ENCODE measurements around the gene GTF2A1.

GRCh38 chr14:79824961-79825673 is 386.2 kb downstream of the DIO2 start:
- PRO-cap: no peak
- RRBS: no CpG with 5 or more reads among the region's 8 CpGs

DNA sequence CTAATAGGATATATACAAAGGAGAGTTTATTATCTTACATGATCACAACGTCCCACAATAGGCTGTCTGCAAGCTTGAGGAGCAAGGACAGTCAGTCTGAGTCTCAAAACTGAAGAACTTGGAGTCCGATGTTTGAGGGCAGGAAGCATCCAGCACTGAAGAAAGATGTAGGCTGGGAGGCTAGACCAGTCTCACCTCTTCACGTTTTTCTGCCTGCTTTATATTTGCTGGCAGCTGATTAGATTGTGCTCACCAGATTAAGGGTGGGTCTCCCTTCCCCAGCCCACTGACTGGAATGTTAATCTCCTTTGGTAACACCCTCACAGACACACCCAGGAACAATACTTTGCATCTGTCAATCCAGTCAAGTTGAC is 19.5 kb upstream of the DIO2 start:
- PRO-cap: no peak
- RRBS: no CpG with 5 or more reads among the region's 3 CpGs

- PRO-cap: no peak
- RRBS: no CpG with 5 or more reads among the region's 4 CpGs
Observed at GRCh38 chr14:80831027-80831510, 110.5 kb downstream of the CEP128 start.

GRCh38 chr14:80930702-80932111 is 10.3 kb downstream of the CEP128 start:
- PRO-cap: no peak
- RRBS: no CpG with 5 or more reads among the region's 13 CpGs

DNA sequence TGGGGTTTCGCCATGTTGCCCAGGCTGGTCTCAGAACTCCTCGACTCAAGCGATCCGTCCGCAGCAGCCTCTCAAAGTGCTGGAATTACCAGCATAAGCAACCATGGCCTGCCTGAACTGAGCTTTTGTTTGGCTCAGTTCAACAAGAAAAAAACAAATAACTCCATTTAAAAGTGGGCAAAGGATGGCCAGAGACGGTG is 62.0 kb downstream of the GTF2A1 start:
- PRO-cap: no peak
- RRBS: no CpG with 5 or more reads among the region's 6 CpGs

- PRO-cap: bidirectional peak, plus-strand start at chr14:81220367, minus-strand start at chr14:81220263; bidirectional peak, plus-strand start at chr14:81221101, minus-strand start at chr14:81220875
- RRBS: 3% methylated on average over 36 of the region's 112 CpGs
Observed at GRCh38 chr14:81219994-81221011, at the start of gene GTF2A1. GTF2A1 (minus strand) TSS chr14:81220959.

GRCh38 chr14:81221831-81222520 is 1.2 kb upstream of the GTF2A1 start:
- PRO-cap: no peak
- RRBS: no CpG with 5 or more reads among the region's 12 CpGs

GRCh38 chr14:81246329-81246631 is 25.5 kb upstream of the GTF2A1 start:
- PRO-cap: no peak
- RRBS: no CpG with 5 or more reads among the region's 10 CpGs

DNA sequence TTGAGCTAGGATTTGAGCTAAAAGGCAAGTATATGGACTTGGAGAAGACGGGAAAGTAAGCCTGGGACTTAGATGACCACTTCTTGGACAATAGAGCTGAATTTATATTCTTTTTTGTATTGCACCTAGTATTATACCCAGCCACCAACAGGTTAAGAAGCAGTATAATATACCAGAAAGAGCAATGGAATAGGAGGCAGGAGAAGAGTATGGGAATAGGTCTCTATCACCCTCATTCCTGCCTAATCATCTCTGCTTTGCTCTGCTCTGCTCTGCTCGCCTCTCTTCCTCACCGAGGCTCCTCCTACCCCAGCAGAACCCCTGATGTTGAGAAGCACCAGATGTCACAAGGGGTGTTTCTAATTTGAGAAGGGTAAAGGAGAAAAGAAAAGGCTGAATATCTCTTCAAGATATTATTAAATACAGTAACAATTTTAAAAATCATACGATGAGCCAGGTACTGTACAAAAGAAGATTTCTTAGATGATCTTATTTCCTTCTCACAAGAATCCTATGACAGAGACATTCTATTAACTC is 89.0 kb downstream of the STON2 start:
- PRO-cap: no peak
- RRBS: no CpG with 5 or more reads among the region's 4 CpGs

DNA sequence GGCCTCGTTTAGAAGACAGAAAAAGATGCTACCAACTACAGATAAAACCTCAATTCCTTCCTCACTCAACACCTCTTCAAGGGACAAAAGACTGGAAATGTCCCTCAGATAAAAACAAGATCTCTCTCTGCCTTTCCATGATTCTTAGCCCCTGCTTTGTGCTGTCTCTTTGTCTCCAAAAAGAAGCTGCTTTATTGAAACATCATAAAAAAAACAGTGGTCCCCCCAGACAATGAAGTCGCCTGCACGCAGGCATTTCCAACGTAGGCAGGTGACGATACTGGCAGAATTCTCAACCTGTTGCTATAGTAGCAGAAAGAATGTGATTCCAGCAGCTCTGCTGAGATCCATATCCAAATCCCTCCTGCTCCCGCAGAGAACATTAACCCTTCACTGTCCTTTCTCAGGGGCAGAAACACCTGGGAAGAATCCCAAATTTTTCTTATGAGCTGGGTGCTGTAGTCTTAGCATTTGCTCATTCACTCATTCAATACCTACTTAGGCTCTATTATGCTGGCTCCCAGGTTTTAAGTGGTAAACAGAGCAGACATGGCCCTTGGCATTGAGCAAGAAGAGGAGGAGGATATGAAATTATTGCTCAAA is 84.8 kb downstream of the STON2 start:
- PRO-cap: no peak
- RRBS: no CpG with 5 or more reads among the region's 6 CpGs

DNA sequence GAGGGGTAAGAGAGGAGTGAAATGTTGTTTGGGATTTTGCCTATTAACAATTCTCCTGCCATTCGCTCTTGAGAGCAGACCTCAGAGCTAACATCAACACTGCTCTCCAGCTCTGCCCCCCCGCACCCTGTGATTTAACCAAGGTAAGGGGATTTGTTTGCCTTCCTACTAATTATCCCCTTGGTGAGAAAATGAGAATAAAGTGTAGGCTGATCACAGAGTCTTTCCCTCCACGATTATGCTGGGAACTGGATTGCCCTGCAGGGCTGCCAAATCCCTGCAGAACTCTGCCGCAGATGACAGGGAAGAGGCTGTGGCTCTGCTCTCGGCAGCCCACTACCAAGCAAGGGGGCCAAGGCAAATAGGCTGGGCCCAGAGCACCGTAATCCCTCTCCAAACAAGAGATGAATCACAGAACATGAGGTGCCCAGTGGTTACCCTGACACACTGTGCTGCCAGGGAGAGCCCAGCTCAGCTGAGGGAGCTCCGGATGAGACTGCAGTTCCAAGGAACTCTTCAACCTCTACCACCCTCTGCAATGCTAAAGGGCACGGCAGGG is 34.0 kb downstream of the STON2 start:
- PRO-cap: no peak
- RRBS: no CpG with 5 or more reads among the region's 8 CpGs

- PRO-cap: bidirectional peak, plus-strand start at chr14:81401239, minus-strand start at chr14:81401028
- RRBS: no CpG with 5 or more reads among the region's 10 CpGs
Observed at GRCh38 chr14:81400873-81401319, 772 bp upstream of the STON2 start.

GRCh38 chr14:81406596-81407283 is 6.6 kb upstream of the STON2 start:
- PRO-cap: no peak
- RRBS: no CpG with 5 or more reads among the region's 7 CpGs

GRCh38 chr14:81436029-81436730 is 36.1 kb upstream of the STON2 start:
- PRO-cap: bidirectional peak, plus-strand start at chr14:81436307, minus-strand start at chr14:81436178; bidirectional peak, plus-strand start at chr14:81436625, minus-strand start at chr14:81436465
- RRBS: 2% methylated on average over 36 of the region's 92 CpGs

GRCh38 chr14:81473958-81474460 is 59.6 kb downstream of the SEL1L start:
- PRO-cap: no peak
- RRBS: no CpG with 5 or more reads among the region's 2 CpGs

DNA sequence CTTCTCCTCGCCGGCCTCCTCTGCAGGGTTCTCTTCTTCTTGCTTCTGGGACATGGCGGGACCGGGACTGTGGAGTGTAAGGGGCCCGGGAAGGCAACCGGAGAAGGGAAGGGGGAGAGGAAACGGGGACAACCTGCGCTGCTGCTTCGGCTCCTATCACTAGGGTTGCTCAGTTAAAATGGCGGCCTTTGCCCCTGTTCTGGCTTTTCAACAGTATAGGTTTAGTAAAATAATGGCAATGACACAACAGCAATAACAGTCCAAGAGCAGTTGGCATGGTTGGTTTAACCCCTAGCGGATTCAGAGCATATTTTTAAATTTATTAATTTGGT is 1159.3 kb upstream of the SEL1L start:
- PRO-cap: no peak
- RRBS: no CpG with 5 or more reads among the region's 11 CpGs

DNA sequence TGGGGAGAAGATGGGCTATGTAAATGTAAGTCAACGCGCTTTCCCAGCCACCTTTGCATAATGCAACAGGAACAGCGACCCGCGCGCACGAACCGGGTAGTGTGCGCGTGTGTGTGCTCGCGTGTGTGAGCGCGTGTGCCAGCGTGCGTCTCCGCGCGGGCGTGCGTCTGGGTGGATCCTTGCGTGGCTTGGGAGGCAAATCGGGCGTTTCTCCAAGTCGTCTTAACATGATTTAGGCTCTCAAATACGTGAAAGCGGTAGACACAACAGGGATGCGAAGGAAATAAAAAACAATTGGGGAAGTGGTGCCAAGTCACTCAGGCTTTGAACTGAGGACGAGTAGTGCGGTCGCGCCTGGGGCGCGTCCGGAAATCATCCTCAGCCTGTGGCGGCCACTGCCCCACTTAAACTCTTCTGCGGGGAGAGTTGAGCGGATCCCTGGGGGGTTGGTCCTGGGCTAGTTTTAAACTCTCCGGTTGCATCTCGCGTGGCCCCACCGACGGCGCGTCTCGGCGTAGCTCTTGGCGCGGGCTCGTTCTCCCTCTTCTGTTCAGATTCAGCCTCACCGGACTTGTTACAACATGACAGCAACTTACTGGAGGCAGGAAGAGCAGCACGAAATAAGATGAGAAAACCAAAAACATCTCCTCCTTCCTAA is 1.9 kb downstream of the FLRT2 start:
- PRO-cap: no peak
- RRBS: 98% methylated on average over 17 of the region's 52 CpGs

- PRO-cap: no peak
- RRBS: no CpG with 5 or more reads among the region's 7 CpGs
Observed at GRCh38 chr14:85878782-85879160, 348.8 kb downstream of the FLRT2 start.

DNA sequence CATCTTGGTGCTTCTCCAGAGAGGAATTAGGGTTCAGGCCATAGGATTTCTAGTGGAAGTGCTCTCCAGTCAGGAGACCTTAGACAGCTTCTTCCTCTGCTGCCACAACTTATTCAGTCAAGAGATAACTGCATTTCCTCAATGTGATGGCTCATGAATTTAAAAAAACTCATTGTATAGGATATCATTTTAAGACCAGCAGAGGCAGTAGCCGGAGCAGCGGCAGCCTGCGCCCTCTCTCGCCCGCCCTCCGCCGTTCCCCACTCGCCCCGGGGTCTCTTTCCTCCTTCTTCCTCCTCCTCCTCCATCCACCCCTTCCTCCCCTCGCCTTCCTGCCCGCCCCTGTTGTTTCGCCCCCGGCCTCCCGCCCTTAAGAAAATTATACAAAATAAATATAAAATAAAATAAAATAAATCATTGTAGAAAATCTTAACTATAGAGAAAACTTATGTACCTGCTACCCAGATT is 687.6 kb downstream of the FLRT2 start:
- PRO-cap: no peak
- RRBS: 66% methylated on average over 6 of the region's 14 CpGs

DNA sequence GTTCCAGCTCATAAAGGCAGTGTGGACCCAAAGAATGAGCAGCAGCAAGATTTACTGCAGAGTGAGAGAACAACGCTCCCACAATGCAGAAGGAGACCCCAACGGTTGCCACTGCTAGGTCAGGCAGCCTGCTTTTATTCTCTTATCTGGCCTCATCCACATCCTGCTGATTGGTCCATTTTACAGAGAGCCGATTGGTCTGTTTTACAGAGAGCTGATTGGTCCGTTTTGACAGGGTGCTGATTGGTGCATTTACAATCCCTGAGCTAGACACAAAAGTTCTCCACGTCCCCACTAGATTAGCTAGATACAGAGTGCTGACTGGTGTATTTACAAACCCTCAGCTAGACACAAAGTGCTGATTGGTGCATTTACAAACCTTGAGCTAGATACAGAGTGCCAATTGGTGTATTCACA is 1088.1 kb downstream of the GALC start:
- PRO-cap: no peak
- RRBS: no CpG with 5 or more reads among the region's 5 CpGs